Metastatic Pancreatic Carcinoma in the Ovary (tissue), 1 donor: ENCODE measurements around a stretch of chr2.

GRCh38 chr2:144143870-144144183 is 188.5 kb downstream of the GTDC1 start:
- PRO-cap, result no peak

DNA sequence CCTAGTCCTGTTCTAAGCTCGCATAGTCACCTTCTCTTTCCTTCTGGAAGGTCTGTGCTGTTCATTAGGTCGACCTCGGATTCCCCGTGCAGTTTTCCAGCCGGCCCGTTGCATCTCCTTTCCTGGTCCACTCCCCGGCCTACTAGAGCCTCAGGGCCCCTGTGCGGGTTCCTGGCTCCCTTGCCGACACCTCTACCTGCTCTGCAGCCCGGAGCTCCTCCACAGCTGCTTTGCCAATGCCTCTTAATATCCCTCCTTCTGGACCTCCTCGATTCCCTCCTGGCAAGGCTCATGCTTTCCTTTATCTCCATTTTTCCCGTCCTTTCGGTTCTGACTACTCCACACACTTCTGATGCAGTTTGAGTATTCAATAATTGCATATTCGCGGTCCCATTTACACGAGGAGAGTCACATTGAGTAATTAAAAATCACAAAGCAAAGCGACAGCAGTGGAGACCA is 565 bp upstream of the GTDC1 start:
- PRO-cap, result no peak

DNA sequence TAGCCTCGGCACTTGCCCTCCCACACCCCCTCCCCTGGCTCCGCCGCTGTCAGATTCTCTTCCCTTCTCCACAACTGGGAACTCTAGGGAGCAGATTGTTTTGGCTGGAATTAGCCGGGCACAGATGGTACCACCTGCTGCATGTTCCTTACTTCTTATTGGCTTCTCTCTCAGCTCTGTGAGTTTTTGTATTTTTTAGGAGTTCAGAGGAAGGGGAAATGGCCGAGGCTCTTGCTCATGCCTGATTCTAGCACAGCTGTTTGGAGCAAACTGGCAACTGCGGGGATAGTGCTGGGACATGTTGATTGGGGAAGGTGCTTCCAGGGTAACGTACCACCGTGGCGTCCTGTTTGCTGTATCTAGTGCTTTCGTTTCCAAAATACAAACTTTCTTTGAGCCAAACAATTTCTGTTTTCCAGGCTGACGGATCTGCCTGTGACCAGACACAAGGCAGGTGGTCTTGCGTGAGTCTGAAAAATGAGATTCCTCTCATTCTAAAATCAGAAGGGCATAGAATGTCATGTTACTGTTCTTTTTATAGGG is 47.7 kb upstream of the GTDC1 start:
- PRO-cap, result no peak

GRCh38 chr2:144388428-144389095 is 56.2 kb upstream of the GTDC1 start:
- PRO-cap, result no peak

- PRO-cap, result no peak
Observed at GRCh38 chr2:144456491-144457350, 63.2 kb downstream of the ZEB2 start.

DNA sequence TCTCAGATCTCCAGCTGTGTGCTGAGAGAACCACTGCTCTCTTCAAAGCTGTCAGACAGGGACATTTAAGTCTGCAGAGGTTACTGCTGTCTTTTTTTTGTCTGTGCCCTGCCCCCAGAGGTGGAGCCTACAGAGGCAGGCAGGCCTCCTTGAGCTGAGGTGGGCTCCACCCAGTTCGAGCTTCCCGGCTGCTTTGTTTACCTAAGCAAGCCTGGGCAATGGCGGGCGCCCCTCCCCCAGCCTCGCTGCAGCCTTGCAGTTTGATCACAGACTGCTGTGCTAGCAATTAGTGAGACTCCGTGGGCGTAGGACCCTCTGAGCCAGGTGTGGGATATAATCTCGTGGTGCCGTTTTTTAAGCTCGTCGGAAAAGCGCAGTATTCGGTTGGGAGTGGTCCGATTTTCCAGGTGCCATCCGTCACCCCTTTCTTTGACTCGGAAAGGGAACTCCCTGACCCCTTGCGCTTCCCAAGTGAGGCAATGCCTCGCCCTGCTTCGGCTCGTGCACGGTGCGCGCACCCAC is 383.1 kb upstream of the ZEB2 start:
- PRO-cap, result no peak

- PRO-cap, result no peak
Observed at GRCh38 chr2:145066916-145067179, 546.9 kb upstream of the ZEB2 start.

- PRO-cap, result bidirectional peak, plus-strand start at chr2:147844360, minus-strand start at chr2:147844233
Observed at GRCh38 chr2:147844107-147844401, 775 bp upstream of the ACVR2A start.

GRCh38 chr2:148037970-148038795 is 17.3 kb downstream of the MBD5 start:
- PRO-cap, result no peak

- PRO-cap, result no peak
Observed at GRCh38 chr2:148261715-148262341, 240.9 kb downstream of the MBD5 start.

- PRO-cap, result no peak
Observed at GRCh38 chr2:148528188-148528566, 116.4 kb upstream of the EPC2 start.

DNA sequence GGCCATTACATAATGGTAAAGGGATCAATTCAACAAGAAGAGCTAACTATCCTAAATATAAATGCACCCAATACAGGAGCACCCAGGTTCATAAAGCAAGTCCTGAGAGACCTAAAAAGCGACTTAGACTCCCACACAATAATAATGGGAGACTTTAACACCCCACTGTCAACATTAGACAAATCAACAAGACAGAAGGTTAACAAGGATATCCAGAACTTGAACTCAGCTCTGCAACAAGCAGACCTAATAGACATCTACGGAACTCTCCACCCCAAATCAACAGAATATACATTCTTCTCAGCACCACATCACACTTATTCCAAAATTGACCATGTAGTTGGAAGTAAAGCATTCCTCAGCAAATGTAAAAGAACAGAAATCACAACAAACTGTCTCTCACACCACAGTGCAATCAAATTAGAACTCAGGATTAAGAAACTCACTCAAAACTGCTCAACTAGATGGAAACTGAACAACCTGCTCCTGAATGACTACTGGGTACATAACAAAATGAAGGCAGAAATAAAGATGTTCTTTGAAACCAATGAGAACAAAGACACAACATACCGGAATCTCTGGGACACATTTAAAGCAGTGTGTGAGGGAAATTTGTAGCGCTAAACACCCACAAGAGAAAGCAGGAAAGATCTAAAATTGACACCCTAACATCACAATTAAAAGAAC is 62.8 kb downstream of the EPC2 start:
- PRO-cap, result no peak

DNA sequence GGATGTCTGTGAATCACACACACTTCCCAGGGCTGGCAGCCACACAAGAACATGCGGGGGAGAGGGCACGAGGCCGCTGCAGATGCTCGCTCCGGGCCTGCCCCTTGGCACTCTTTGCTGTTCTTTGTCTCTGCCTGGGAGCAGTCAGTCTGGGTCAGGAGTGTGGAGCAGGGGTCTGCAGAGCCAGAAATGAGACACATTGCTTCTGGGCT is 62.6 kb upstream of the KIF5C start:
- PRO-cap, result no peak

- PRO-cap, result no peak
Observed at GRCh38 chr2:148815120-148815319, 60.0 kb upstream of the KIF5C start.

GRCh38 chr2:149591473-149592015 is 4.0 kb upstream of the MMADHC start:
- PRO-cap, result no peak

- PRO-cap, result no peak
Observed at GRCh38 chr2:150001789-150002085, 414.2 kb upstream of the MMADHC start.

DNA sequence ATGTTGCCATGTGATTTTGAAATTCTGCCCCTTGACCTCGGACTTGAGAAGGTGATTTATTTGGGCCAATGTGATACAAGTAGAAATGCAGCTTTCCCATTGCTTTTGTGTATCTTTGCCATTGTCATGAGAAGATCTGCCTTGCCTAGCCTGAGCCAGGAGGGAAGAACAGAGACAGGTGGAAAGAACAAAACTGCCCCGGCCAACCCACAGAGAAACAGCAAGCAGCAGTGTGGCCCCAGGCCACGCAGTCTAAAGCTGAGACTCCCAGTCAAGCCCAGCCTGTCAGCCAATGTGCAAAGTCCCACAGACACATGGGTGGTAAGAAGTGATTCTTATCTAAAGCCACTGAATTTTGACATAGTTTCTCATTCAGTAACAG is 245.7 kb upstream of the RND3 start:
- PRO-cap, result no peak

DNA sequence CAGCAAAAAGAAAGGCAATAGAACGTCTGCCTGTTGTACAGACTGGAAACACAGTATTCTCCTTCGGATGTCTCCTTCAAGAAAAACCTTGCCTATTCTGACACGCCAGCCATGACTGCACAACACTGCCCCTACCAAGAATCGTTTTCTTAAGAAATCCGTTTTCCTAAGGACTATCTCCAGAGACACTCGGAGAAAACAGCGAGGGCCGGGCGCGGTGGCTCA is 800 bp downstream of the NMI start:
- PRO-cap, result unidirectional peak, plus-strand start at position 182 of the sequence

DNA sequence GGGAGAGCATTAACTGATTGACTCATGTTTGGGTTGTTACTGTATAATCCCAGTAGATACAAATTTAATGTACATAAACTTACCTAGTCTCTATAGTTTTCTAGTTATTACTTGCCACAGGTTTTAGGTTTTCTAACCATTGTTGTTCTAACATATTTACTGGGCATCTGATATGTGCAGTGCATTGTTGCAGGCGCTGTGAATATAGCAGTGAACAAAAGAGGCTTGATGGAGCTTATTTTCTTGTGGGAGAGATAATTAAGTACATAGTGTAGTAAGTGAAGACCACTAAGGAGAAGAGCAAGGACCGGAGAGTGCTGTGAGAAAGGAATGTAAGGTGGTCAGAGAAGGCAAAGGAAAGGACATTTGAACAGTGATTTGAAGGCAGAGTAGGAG is 11.3 kb downstream of the RIF1 start:
- PRO-cap, result no peak

DNA sequence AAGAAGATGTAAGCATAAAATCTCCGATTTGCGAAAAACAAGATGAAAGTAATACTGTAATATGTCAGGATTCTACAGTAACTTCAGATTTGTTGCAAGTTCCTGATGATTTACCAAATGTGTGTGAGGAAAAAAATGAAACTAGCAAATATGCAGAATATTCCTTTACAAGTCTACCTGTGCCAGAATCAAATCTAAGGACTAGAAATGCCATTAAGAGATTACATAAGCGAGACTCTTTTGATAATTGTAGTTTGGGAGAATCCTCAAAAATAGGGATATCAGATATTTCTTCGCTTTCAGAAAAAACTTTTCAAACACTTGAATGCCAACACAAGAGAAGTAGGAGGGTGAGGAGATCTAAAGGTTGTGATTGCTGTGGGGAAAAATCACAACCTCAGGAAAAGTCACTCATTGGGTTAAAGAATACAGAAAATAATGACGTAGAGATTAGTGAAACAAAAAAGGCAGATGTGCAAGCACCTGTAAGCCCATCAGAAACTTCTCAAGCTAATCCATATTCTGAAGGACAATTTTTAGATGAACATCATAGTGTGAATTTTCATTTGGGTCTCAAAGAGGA is 54.7 kb downstream of the RIF1 start:
- PRO-cap, result no peak